GM19240 (cell line): ENCODE data around the gene C1orf122.

DNA sequence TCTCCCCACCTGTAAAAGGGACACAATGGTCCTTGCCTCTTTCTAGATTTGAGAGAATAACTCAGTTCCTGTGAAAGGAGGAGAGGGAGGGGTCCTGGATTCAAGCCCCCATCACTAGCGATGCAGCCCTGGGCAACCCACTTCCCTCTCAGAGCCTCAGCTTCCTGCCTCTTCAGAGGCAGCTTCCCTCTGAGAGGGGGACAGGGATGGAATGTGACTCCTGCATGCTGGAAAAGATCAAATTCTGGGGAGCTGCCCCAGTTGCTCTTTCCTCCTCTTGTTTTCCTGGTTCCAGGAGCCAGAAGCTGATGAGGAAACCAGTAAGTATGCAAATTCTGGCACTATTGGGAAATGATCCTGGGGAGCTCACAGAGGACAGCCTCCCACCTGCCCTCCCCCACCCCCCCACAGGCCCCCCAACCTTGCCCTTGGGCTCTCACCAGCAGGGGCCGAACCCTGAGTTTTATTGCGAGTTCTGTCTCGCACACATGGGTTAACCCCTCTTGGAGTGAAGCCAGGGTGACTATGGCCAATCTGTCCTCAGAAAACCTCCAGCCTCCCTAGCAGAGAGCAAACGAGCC lies 11.7 kb downstream of the ZC3H12A start:
- RRBS = no CpG with 5 or more reads among the region's 5 CpGs

DNA sequence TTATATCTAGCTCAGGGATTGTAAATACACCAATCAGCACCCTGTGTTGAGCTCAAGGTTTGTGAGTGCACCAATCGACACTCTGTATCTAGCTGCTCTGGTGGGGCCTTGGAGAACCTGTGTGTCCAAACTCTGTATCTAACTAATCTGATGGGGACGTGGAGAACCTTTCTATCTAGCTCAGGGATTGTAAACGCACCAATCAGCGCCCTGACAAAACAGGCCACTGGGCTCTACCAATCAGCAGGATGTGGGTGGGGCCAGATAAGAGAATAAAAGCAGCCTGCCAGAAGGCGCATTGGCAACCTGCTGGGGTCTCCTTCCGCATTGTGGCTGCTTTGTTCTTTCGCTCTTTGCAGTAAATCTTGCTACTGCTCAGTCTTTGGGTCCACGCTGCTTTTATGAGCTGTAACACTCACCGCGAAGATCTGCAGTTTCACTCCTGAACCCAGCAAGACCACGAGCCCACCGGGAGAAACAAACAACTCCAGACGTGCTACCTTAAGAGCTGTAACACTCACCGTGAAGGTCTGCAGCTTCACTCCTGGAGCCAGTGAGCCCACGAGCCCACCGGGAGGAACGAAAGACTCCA lies 4.3 kb upstream of the MEAF6 start:
- RRBS = no CpG with 5 or more reads among the region's 17 CpGs

DNA sequence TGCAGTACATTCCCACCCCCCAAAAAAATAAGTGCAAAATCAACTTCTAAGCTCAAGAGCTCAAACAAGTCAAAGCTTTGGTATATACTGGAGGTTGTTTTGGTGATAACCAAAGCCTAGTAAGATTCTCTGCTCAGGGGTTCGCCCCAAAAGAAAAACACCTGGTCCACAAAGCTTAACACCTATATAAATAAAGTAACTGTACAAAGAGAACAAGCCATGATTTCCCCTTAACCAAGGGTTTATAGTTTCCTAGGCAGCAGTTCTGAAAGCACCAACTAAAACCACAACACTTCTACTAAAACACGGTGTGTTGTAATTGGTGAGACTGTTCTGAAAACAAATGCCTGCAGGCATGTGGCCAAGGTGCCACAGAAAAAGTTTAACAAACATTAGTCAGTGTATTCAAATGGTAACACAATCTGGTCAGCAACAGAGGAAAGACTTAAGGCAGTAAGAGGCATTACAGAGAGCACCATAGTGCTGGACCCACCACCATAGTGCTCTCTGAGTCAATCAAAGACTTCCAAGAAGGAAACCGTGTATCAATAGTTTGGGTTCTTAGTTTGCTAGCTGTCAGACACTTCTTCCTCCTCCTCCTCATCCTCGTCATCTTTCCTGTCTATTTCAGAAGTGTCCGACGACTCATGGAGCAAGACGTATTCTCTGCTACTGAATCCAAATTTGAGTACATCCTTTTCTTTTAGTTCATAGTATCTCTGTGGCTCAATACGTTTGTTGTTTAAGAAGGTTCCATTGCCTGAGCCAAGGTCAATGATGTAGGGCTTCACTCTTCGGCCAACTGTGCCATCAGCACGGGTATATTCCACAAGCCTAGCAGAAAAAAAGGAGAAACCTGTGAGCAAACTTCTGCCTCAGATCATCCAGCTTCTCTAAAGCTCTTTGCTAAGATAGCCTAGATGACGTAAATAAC lies 16.6 kb downstream of the SNIP1 start:
- RRBS = no CpG with 5 or more reads among the region's 11 CpGs

DNA sequence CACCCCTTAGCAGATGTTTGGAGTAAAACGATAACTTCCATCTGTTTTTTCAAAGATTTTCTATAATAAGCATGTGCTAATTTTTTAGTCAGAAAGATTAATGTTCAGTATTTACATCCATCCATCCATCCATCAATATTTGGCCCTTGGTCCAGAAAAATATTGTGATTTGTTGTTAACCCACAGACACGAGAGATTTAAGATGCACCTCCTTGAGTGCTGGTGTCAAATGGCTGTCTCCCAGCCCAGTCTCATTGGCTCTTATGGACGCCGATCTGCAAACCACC lies 3.9 kb downstream of the DNALI1 start:
- RRBS = no CpG with 5 or more reads among the region's 4 CpGs

DNA sequence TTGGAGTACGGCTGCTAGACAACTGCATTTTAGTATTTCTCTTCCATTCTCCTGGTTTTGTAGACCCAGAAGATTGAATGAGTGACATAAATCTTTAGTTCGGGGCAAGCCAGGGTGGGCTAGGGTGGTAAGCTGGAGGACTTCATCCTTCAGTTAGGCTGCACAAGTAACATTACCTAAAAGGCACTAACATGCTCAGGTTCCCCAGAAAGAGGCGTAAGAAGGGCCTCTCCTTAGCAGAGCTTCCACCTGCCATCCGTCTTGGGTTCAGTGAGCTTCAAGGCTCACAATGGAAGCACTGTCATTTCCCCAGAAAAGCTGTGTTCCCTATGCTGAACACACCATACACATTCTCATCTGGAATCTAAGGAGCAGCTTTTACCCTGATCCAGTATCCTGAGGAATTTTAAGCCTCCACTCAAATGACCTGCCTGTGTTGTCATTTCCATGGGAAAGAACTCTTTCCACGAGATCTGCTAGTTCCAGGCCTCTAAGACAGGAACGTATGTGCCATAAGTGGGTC lies 9.2 kb downstream of the DNALI1 start:
- RRBS = no CpG with 5 or more reads among the region's 6 CpGs

DNA sequence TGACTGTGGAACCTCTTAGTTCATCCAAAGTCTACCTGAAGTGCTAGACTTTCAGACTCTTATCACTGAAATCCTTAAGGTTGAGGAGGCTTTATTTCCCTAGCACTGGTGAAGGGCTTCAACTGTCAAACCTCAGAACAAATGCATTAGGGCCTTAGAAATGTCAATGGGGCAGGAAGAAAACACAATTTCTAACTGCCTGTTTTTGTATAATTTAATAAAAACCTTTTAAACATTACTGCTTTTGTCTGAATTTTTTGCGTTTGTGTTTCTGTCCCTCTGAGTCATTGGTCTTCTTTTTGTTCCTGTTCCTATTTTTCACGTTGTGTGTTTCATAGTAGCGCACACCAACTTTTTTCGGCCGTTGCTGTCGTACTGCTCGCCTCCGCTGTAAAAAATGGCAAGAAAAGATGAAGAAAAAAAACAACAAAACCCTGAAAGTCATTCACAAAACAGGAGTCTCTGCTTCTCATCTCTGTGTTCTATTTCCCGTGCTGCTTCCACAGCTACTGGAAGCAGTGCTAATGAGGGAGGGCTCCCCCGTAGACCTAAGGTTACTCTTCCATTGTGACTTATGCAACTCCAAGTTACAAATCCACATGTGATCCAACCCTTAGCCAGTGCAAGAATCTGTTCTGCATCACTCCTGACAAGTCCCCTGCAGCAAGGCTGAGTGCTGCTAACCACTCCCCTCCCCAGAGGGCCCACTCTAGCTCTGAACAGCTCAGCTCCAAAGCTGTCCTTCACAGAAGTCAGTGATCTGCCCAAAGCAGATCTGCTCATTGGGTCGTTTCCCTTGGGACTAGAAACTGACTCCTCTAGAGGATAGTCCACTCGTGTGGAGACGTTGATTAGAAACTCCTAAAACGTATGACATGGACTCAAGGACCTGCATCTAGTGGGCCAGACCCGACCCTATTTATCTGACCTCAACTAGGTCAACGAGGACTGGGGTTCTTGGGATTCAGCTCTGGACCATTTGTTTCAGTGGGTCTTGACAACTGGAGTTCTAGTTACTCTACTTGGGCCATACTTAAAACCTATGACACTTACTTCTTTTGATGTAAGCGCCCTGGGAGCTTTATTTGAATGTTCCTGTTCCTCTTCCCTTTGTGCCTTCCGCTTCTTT lies 10.2 kb downstream of the DNALI1 start:
- RRBS = no CpG with 5 or more reads among the region's 18 CpGs

GRCh38 chr1:37691364-37692063 lies 802 bp upstream of the CDCA8 start:
- RRBS = no CpG with 5 or more reads among the region's 50 CpGs

GRCh38 chr1:37735034-37735646 lies 29.8 kb downstream of the EPHA10 start:
- RRBS = no CpG with 5 or more reads among the region's 29 CpGs

DNA sequence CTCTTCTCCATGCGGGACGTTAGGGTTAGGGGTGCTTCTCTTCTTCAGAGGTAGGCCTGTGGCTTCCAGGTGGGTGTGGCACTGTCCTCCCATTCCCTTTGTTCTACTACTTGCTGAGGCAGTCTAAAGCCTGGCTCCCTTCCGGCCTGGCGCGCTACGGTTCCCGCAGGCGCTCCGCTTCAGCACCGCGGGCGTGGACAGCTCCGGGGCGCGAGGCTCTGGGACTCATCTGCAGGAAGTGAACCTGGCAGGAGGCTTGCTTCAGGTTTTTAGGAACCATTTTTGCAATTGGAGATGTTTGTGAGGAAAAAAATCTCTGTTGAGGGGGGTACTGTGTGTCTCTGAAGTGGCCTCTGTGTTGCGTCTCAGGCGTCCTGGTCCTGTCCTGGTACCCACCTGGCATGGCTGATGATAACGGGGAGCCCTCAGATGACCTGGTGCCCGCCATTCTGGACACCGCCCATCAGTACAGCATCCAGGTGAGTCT lies 1.8 kb downstream of the MANEAL start:
- RRBS = 53% methylated on average over 11 of the region's 20 CpGs

GRCh38 chr1:37802932-37803811 lies 4.4 kb upstream of the C1orf122 start:
- RRBS = no CpG with 5 or more reads among the region's 5 CpGs

DNA sequence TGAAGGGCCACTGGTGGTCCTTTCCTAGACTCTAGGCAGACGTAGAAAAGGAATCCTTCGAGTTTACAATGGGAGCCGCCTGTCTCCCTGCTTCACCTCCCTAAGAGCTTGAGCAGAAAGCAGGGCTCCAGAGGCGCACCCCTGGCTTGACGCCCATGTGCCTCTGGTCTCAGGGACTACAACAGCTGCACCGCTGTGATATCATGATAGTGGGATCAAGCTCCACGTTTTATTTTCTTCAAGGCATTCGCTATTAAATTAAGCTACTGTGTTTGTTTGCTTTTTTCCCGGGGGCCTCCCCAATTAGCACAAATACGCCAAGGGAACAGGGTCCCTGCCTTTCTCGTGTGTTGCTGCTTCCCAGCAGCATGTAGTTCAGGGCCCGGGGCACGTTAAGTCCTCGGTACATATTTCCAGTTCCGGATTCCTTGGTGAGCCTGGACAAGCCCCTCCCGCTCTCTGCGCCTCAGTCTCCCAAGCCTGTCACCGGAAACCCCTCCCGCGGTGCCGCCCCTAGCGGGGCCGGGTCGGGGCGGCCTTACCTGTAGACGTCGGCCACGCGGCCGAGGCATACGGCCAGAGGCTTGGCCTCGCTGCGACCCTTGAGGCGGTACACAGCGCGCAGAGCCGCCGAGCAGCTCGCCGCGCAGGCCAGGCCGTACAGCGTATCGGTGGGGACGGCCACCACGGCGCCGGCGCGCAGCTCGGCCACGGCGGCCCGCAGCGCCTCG lies at the start of gene C1orf122:
TSS of gene C1orf122 (plus strand) at position 541 of the 731 bp plus-strand sequence.
- RRBS = 2% methylated on average over 22 of the region's 56 CpGs

DNA sequence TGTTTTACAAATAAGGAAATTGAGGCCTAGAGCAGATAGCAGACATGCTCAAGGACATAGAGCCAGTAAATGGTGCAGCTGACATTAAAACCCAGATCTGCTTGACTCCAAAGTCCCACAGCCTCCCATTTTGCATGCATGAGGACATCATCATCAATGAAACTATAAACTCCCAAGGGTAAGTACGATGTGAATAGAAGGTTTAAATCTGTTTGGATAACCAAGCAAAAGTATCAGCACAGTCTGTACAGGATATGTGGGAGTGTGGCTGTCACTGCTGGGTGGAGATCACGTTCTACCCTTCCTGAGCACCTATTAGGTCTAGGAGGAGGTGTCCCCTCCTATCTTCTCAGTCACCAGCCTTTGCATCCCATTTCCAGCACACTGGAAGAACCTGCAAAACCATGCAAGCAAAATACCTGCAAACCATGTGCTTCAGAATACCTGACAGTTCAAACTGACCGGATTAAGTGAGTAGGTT lies 27.9 kb downstream of the INPP5B start:
- RRBS = no CpG with 5 or more reads among the region's 3 CpGs

DNA sequence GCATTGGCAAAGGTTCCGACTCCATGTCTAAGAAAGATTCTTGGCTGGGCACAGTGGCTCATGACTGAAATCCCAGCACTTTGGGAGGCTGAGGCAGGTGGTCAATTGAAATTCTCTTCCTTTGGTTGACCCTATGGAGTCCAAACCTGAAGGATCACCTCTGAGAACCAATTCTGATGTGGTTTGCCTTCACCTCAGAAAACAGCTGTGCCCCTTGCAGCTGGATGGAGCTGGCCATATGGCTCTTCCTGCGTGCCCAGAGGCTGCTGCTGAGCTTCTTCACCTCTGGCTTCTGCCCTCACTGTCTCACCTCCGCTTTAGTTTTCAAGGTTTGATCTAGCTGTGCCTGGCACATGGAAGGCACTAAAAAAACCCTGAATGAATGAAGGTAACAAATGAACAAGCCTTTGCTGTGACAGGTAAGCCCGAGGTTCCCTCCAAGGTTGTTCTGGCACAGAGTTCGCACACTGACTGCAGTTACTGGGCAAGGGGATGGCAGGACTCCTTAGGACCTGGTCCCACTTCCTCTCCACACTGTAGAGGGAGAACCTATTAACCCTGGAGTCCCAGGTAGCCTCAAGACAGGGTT lies 8.5 kb upstream of the INPP5B start:
- RRBS = no CpG with 5 or more reads among the region's 5 CpGs

DNA sequence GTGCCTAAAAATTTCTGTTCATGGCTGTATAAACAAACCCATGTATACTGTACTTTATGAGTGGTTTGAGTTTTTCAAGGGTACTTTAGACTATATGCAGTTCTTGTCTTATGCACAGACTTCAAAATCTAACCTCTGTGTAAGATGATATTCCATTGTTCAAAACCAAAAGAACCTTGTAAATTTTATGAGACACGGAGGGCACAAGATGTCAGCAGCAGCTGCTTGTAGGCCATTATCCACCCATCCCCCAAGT lies 107.0 kb upstream of the POU3F1 start:
- RRBS = no CpG with 5 or more reads among the region's 1 CpG

DNA sequence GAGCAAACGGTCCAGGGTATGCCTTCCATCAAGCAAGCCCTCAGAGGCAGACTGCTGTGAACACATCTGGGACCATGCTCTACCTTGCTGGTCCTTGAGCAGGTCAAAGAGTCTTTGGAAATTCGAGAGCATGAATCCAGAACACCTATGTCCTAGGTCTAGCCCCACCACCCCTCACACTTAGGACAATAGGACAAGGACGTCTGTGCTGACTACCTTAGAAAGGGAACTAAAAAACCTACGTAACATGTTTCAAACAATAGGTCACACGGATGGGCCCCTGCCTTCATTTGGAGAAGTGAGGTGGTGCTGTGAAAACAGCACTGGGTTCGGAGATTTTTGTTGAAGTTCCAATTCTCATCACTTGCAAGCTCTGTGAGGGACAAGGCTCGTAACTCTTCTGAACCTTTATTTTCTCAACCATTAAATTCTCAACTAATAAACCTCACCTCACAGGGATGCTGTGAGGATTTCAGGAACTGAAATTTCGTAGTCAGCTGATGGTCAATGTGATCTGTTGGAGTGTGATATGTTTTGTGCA lies 377.3 kb downstream of the RRAGC start:
- RRBS = no CpG with 5 or more reads among the region's 8 CpGs

GRCh38 chr1:38857519-38857764 lies 2.1 kb downstream of the RRAGC start:
- RRBS = no CpG with 5 or more reads among the region's 12 CpGs

DNA sequence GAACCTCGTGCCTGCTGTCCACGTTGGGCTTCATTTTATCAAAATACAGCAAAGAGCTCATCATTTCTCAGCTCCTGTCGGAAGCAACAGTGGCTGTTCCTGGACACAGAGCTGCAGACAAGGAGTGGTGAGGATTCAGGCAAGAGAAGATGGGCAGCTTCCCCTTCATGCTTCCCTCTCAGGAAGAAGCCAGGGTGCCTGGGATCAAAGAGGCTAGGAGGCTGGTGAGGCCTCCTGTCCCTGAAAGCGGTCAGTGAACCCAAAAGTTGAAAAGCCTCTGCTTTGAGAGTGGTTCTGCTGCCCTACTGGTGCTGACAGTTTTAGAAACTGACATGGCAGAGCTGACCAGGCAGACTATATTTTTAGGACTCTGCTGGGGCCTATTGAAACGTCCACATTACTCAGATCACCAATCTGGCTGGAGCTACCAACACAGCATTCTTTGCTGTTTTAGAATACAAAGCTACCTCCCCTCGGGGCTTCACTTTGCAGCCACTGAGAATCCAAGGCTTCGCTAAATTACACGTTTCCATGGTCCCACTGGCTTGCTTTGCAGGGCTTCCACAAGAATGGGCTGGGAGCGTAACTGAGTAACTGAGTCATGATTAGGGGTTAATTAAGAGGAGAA lies 21.0 kb downstream of the NDUFS5 start:
- RRBS = no CpG with 5 or more reads among the region's 9 CpGs

GRCh38 chr1:39141125-39141639 lies 63.3 kb upstream of the MACF1 start:
- RRBS = no CpG with 5 or more reads among the region's 3 CpGs

DNA sequence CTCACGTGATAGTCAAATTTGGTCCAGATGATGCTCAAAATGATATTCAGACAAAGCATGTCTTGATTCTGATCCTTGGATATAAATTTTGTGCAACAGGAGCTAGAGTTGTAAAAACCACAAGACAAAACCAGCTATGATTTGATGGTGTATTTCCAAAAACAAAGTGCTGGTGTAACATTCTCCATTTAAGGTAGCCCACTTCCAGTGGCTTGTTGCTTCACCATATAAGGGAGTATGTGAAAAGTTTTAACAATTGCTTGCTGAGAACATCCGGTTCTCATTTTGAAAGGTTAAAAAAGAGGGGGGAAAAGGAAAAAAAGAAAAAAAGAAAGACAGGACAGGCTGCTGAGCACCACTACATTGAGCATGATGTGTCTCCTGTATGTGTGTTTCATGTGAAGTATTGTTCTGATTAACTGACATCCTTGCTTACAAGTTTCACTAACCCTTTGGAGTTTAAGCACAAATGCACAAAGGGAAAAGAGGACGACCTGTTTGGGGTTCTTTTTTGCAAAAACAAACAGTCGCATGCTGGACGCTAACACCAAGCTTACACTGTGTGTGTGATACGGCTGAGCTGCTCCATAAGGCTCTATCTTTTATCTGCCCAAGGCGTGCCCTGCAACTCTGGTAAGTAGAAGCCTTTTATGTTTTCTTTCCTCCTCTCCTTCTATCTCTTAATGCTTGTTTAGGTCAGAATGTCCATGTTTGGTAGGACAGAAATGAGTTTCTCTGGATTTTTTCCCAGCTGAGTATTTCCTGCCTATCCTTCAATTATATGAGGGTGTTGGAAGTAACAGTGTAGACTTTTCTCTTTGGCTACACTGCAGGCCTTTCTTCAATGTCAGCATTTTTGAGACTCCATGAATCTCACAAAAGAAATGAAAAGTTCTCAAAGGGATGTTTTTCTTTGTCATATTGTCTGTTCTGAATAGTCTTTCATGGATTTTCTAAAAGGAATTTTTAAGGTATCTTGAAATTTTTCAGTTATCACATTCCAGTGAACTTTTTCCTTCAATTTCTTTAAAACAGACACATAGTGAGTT lies 123.9 kb downstream of the MACF1 start:
- RRBS = no CpG with 5 or more reads among the region's 7 CpGs

DNA sequence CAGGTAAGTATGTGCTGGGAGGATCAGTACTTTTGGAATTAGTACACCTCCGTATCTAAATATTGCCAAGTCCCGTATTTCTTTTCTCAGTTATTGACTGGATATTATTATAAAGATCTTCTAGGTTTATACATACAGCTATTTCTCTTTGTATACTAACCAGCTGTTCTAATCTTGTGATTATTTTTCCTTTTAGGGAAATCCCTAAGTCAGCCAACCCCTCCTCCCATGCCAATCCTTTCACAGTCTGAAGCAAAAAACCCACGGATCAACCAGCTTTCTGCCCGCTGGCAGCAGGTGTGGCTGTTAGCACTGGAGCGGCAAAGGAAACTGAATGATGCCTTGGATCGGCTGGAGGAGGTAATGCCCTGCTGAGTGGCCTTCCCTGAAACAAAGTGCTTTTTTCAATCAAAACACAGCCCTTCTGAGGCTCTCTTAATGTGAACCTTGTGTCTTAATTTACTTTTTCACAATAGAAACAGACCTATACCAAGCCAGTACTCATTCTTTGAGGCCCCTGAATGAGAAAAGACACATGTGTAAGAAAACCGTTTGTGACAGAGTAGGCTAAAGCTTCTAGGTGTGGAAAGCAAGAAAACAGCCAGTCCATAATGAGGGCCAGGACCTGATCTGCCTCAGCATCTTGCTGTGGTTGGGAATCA lies 32.4 kb upstream of the BMP8A start:
- RRBS = no CpG with 5 or more reads among the region's 7 CpGs